ENCODE measurements around a stretch of chr3.

DNA sequence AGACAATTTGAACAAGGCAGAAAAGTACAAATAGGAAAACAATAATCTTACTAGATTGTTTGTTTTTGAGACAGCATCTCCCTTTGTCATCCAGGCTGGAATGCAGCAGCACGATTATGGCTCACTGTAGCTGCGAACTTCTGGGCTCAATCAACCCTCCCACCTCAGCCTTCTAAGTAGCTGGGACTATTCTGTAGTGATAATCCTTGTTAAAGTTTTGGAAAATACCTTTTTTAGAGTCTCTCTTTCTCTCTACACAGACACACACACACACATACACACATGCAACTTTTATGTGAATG, 107.1 kb downstream of the LPP start:
- PRO-cap = no peak

- PRO-cap = no peak
These were observed 108.0 kb downstream of the LPP start for GRCh38 chr3:188261871-188262349.

DNA sequence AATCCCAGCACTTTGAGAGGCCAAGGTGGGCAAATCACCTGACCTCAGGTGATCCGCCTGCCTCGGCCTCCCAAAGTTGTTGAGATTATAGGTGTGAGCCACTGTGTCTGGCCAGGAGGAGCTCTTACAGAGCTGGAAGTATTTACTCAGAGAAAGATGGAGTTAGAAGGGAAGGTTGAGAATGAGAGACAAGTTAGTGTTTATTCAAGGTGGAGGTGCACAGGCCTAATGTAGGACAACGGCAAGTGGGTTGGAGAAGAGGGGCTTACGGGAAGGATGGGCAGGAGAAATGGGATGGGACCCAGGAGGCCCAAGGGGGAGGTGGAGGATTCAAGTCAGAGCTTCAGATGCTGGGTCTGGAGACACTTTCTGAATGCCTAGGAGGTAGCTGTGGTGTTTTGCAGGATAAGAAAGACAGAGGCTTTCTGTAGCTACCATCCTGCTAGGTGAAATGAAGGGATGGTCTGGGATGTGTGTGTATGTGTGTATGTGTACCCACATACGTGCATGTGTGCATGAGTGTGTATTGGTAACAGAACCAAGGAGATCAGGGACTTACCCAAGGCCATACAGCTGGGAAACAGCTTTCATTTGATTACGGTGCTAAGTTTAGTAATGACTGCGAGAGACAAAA, 130.3 kb downstream of the LPP start:
- PRO-cap = no peak

DNA sequence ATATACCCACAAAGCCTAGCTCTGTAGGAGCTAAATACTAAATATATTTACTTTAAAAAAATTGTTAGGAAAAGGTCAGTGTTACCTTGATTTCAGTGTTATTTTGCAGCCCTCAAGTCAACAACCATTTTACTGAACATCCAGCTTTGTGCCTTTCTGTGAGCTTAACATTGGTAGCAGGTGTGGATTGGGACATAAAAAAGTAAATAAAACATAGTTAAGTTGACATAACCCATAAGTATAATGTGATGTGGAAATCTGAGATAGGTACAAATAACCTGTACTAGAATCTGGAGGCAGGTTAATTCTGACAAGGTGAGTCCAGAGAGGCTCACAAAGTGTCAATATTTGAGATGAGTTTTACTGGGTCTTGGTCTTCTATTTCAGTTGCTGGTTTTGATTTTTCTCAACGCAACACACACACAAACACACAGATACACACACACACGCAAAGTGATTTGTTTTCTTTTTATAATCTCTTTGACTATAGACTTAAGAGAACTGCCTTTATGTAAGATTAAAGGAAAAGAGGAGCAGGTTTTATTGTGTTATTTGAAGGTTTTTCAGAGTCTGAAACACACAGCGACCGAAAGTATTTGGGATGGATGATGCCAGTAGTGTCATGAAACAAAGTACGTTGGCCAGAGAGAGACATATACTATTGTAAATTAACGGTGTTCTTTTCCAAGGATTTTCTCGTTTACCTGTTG, 151.4 kb downstream of the LPP start:
- PRO-cap = no peak

DNA sequence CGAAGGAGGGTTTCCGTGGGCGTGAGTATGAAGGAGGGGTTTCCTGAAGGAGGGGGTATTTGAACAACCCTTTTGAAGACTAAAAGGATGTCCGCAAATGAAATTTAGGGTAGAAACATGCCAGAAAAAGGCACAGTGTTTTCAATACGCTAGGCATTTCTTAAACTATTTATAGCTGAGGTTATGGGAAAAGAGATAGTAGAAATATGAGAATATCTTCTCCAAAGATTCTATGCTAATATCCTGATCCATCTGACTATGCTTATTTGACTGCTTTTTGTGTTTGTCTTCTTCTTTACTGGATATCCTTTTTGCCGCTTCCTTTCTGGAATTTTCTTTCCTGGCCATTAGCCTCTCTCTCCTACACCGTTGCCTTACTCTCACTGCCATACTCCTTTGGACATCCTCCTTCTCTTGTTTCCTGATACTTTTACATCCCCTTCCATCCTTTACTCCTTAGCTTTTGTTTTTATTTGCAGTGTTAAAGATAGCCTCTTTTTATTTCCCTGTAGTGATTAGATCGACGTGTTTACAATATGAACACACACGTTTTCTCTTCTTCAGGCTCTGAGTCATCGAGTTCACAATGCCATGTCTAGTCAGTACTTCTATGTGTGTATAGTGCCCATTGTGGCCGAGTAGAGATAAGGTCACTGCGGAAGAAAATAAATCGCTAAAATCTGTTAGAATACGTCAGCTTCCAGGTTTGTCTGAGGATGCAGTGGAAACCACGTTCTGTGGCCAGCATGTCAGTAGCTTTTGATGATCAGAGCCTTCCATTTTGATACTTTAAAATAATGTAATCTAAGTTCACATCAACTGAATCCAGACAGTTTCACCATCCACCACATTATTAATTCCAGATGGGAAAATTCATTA, 208.4 kb downstream of the LPP start:
- PRO-cap = no peak

GRCh38 chr3:188400284-188401007, 246.5 kb downstream of the LPP start:
- PRO-cap = no peak

DNA sequence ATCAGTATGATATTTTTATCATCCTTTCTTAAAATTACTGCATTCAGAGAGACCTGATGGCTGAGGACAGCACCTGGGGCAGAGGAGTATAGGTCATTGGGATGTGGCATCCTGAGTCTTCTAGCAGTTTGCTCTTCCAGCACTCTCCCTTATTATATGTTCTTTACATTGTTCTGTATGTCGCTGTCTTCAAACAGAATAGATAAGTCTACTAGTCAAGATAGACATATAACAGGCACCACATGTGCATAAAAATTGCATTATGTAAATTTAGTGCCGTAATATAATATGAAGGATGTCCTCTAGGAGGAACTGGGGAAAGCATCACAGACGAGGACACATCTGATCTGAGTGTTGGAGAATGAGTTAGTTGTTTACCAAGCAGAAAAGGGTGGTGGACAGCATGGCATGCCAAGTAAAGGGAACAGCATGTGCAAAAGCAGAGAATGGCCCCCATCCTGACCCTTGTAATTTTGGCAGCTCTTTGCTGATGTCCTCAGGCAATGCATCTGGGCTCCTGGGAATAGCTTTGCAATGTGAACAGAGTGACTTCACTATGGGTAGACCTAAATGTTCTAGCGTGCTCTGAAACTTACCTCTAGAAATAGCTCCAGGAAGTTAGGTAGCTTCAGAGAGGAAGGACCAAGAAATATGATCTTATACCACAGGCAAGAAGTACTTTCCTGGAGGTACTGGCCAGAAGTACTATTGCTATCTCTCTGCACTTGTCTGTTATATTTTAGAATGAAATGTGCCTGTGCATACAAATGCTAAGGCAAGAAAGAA, 263.3 kb downstream of the LPP start:
- PRO-cap = no peak

DNA sequence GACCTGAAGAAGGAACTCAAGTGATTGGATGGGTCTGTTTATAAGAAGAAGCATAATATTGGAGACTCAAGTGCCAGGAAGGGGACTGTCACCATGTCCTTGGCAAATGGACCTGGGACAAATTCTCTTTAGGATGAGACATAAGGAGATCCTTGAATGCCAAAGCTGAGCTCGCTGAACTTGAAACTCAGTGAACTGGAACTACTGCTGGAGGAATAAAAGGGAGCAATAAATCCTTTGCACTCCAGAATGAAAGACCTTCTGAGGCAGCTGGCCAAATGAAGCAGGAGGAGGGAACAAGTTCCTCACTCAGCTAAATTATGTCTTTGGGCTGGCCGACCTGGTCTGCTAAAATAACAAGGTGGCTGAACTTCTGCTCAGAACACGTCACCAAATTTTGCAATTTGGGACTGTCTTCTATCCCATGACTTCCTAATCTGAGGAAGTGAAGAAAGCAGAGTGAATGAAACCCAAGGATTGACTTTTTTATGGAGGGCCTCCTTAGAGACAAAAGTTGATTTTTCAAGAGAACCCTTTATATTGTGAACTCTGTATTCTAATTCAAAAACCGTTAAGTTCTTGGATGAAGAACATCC, 314.7 kb downstream of the LPP start:
- PRO-cap = no peak

- PRO-cap = no peak
These were observed 394.2 kb downstream of the LPP start for GRCh38 chr3:188548120-188548572.

DNA sequence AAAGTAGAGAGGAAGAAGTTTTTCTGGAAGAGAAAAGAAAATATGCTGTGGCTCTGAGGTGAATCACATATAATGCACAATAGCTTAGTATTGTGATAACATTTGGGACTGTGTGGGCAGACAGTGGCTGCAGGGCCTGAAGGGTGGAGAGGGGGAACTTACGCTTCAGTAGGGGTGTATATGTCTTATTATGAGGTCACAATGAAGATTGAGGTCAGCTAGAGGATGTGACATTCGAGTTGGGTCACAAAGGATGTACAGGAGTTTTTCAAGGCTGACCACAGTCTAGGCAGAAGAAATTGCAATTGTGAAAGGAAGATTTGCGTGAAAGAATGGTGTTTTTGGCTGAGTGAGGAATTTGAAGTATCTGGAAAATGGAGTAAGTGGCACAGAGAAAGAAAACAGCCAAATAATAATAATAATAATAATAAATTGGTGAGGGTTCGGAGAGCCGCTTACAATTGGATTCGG, 414.8 kb downstream of the LPP start:
- PRO-cap = no peak

DNA sequence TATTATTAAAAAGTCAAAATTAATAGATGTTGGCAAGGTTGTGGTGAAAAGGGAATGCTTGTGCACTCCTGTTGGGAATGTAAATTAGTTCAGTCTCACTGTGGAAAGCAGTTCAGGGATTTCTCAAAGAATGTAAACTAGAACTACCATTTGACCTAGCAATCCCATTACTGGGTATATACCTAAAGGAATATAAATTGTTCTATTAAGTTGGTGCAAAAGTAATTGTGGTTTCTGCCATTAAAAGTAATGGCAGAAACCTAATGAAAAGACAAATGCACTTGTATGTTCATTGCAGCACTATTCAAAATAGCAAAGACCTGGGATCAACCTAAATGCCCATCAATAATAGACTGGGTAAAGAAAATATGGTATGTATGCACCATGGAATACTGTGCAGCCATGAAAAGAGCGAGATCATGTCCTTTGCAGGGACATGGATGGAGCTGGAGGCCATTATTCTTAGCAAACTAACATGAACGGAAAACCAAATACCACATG, 476.5 kb downstream of the LPP start:
- PRO-cap = no peak

DNA sequence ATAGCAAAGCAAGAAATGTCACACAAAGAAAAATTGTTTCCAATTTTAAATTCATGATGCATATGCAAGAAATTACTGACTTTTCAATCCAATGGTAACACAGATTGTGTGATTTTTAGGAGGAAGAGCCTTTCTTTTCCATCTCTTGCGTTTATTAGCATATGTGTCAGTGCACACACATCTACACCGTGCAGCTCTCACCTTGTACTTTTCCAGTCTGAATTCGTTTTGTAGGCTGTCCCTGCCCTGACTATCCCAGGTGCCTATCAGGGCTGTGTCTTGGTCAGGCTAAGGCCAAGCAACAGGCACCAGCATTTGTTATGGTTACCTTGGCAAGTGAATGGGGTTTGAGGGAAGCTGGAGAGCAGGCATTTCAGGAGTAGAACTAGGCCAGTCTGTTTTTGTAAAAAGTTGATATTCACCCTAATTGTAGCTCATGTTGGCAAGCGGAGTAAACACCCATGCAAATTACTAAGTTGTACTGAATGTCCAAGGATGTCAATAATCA, 489.5 kb upstream of the TPRG1 start:
- PRO-cap = no peak

- PRO-cap = no peak
These were observed 451.1 kb upstream of the TPRG1 start for GRCh38 chr3:188720555-188721137.

DNA sequence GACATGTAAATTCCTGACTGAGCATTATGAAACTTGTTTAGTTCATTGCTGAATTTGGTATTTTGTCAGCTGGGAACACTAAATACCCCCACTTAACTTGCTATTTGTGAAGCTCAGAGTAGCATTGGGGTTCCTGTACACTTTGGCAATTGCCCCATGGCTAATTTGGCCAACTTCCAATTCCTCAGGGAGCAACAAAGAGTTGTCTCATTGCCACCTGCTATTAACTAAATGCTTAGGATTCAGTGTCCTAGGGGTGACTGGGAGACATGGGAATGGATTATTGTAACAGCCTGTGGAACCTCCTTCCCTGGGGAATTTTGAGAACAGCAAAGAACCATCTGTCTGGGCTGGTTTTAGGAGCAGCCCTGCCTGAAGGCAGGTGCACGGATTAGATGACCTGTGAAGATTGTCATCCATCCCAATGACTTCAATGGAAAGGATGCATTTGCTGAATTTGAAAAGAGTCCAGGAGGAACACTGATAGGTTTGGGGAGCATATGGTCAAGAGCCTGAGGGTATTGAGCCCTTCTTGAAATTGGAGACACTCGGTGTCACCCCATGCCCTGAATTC, 437.3 kb upstream of the TPRG1 start:
- PRO-cap = no peak

GRCh38 chr3:188780146-188781252, 391.3 kb upstream of the TPRG1 start:
- PRO-cap = no peak

- PRO-cap = no peak
These were observed 224.3 kb upstream of the TPRG1 start for GRCh38 chr3:188947356-188947887.

GRCh38 chr3:188974695-188975662, 196.8 kb upstream of the TPRG1 start:
- PRO-cap = bidirectional peak, plus-strand start at chr3:188975056, minus-strand start at chr3:188974954

GRCh38 chr3:189142366-189143046, 29.3 kb upstream of the TPRG1 start:
- PRO-cap = no peak

DNA sequence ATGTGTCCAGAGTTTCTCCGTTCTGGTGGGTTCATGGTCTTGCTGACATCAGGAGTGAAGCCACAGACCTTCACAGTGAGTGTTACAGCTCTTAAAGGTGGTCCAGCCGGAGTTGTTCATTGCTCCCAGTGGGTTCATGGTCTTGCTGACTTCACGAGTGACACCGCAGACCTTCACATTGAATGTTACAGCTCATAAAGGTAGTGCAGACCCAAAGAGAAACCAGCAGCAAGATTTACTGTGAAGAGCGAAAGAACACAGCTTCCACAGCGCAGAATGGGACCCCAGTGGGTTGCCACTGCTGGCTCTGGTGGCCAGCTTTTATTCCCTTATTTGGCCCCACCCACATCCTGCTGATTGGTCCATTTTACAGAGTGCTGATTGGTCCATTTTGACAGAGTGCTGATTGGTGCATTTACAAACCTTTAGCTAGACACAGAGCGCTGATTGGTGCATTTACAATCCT, 185.3 kb downstream of the P3H2 start:
- PRO-cap = no peak

GRCh38 chr3:190062108-190062782, 58.5 kb downstream of the P3H2 start:
- PRO-cap = no peak